BE2C (cell line): ENCODE data around the genes CGREF1, TCF23, SLC5A6 and MPV17.

- RRBS = under 1% methylated on average over 11 of the region's 63 CpGs
Measured at GRCh38 chr2:27050186-27051035, 1.1 kb upstream of the AGBL5 start.

GRCh38 chr2:27071969-27072813 is 737 bp upstream of the OST4 start:
- RRBS = 3% methylated on average over 14 of the region's 37 CpGs

DNA sequence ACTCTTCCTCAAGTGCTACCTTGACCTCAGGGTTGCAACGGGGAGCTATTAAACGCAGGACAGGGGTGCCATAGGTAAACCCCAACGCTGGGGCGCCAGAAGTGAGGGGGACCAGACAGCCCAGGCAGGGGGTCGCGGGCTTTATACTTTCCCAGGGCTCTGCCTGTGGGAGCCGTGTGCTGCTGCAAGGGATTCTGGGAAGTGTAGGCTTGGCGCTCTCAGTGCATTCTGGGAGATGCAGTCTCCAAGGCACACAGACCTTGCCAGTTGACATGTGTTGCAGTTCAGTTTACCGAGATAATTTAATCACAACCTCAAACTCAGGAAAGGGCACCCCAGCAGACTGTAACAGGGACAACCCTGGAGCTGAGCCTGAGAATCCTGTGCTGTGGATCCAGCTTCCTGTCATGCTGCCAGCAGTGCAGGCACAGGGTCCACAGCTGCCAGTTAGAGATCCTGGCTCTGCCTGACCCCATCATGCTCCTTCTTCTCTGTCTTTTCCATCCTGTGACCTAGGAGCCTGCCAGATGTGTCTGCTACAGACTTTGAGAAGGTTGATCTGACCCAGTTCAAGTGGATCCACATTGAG is 9.7 kb downstream of the KHK start:
- RRBS = no CpG with 5 or more reads among the region's 9 CpGs

- RRBS = 1% methylated on average over 21 of the region's 85 CpGs
Measured at GRCh38 chr2:27118561-27119507, at the start of gene CGREF1. Gene CGREF1 (minus strand): TSS chr2:27119128.

- RRBS = no CpG with 5 or more reads among the region's 20 CpGs
Measured at GRCh38 chr2:27148574-27149393, at the start of gene TCF23. Gene TCF23 (plus strand): TSS chr2:27149004.

DNA sequence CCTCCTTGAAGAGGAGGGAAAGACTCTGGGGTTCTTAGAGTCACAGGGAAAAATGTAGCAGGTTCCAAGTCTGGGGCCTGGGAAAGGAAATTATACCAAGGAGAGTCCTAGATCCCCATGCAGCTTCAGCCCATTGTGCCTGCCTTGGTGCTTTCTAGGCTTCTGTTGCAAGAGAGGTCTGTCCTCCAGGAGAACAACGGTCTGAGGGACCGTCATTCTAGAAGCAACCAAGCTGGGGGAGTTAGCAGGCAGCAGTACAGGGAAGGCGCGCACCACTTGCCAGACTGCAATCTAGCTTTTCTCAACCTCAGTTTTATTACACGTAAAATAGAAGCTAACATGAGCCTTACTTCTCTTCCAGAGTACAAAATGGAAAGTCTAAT is 1.8 kb downstream of the TCF23 start:
- RRBS = no CpG with 5 or more reads among the region's 5 CpGs

DNA sequence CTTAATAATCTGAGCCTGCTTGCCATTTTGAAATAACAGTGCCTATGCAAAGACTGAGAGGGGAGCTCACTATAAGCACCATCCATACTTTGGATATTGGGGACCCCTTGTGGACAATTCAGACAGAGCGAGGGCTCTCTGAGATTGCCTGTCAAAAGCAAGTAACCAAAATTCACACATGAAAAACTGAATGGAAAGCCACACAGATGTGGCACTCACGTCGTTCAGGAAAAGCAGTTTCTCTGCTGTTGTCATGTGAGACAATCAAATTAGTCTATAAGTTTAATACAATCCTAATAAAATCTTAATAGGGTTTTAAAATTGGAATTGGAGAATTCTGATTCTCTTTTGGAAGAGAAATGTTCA is 20.2 kb upstream of the ATRAID start:
- RRBS = no CpG with 5 or more reads among the region's 3 CpGs

GRCh38 chr2:27212164-27212663 is at the start of gene SLC5A6:
Gene SLC5A6 (minus strand): TSS chr2:27212268.
- RRBS = 2% methylated on average over 16 of the region's 50 CpGs

DNA sequence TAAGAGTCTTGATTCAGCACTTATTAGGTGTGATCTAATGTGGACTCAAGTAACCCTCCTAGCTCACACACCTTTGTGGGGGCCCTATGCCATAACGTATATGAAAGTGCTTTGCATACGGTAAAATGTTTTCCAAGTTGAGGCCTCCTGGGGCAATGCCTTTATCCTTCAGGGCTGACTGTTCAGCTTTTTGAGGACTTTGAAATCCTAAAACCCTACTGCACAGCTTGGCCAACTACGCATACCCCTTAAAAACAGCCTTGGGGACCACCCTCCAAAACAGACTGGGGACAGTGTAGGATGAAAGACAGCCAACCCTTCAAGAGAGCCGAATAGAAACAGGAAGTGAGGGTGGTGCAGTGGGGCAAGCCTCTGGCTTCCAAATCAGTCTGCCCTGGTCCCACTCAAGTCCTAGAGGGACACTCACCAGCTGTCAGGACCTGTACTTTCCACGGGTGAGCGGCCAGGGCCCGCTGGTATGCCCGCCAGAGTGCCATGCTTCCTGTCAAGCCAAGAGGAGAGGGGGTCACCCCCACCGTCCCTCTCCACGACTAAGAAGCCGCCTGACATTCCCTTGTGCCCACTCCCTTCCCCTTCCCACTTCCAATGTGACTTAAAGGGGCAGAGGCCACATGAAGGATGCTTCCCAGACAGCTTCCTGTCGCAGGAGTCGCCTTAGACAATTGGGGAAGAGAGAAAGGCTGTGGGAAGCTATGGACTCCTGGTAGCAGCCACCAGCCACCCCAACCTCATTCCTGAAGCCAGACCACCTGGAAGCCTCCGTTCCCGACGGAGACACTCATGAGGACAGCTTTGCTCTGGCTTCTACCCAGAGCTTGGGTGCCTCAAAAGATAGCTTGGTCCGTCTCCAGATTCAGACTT is 635 bp downstream of the MPV17 start:
- RRBS = no CpG with 5 or more reads among the region's 17 CpGs

DNA sequence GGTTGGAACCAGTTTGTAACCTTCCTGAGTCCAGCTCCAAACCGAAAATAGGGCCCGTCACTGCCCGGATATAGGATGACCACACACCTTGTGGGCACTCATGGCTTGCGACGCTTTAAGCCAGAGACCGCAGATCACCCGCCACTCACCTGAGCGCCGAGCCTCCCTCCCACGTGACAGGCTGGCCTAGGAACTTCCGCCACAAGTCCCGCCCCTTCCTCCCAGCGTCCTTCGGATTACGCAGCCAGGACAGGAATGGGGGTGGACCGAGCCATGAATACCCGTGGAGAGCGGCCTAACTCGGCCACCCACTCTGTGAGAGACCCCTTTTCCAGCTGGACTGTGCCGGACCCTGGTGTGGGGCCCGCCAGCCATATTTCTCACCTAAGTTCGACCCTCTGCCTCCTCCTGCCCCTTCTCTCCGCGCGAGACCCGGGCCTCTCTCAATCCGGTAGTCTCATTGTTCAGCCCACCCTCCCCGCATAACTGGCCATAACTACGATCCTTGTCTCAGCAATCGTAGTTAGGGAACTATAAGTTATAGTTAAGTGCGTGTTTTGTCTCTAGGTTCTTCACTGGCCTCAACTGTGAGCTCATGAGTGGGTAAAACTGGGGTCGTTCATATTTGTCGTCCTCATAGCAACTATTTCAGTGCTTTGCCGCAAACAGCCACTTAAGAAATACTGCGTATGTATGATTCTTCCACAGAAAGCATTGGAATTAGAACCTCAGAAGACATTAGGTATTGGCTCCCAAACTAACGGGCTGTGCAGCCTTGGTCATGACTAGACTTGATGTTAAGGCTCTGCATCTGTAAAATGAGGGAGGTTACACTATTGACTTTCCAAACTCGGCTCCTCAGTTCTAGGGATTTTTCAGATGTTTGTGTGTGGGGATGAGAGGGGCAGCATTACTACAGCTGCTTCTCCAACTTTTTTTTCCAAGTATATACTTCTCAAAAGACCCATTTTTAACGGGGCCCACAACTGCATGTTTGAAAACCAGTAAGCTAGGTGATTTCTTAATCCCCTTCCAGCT is at the start of gene MPV17:
Gene MPV17 (minus strand): TSS at position 195 of the 1,038 bp plus-strand sequence.
- RRBS = under 1% methylated on average over 6 of the region's 38 CpGs

DNA sequence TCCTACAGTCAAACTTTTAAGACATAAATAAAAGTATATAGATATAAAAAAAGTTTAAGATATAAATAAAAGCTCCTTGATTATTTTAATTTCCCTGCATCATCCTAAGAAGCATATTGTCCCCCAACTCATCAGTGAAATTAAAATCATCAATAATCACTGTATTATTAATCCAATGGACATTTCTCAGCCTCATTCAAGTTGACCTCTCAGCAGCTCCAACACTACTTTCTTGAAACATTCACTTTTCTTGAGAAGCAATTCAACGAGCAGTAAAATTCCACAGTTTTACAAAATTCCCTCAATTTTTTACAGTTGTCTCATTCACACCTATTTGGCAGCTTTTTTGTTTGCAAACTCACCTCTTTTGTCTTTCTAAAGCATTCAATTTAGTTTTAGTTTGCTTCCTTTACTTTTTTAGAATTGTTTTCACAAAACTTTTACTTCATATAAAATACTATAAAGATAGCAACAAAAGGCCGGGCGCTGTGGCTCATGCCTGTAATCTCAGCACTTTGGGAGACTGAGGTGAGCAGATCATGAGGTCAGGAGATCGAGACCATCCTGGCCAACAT is 3.8 kb downstream of the GTF3C2 start:
- RRBS = no CpG with 5 or more reads among the region's 4 CpGs

GRCh38 chr2:27379596-27380056 is 908 bp downstream of the ZNF513 start:
- RRBS = no CpG with 5 or more reads among the region's 2 CpGs

DNA sequence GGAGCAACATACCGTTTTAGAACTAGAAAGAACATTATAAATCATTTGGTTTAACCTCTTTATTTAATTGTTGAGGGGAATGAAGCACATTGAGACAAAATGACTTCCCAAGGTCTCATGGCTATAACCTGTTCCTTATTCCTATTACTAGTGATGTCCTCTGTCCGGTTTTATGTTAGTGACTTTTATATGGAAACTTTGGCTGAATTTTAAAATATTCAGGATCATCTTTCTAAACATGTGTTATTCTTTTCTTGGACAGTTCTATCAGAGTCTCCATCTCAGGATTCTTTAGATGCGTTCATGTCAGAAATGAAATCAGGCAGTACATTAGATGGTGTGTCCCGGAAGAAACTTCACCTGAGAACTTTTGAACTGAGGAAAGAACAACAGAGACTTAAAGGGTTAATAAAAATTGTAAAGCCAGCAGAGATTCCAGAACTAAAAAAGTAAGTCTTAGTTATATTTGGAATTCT is 13.8 kb downstream of the SLC4A1AP start:
- RRBS = no CpG with 5 or more reads among the region's 4 CpGs

DNA sequence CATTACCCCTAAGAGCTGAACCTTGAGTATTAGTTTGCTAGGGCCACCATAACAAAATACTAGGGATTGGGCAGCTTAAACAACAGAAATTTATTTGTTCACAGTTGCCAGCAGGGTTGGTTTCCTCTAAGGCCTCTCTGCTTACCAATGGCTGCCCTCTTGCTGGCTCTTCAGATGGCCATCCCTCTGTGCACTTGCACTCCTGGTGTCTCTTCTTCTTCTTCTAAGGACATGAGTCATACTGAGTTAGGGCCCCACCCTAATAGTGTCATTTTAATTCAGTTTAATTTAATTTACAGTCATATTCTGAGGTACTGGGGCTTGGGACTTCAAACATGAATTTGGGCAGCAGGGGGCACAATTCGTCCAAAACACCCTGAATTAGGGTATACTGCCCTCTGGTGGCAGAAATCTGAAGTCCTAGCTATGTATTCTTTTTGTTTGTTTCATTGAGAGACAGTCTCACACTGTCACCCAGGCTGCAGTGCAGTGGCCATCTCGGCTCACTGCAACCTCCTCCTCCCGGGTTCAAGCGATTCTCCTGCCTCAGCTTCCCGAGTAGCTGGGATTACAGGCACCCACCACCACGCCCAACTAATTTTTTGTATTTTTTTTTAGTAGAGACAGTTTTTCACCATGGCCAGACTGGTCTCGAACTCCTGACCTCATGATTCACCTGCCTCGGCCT is 19.8 kb downstream of the SLC4A1AP start:
- RRBS = no CpG with 5 or more reads among the region's 8 CpGs

GRCh38 chr2:27721467-27721692 is 50.1 kb upstream of the MRPL33 start:
- RRBS = no CpG with 5 or more reads among the region's 7 CpGs

- RRBS = no CpG with 5 or more reads among the region's 4 CpGs
Measured at GRCh38 chr2:27730216-27730755, 41.2 kb upstream of the MRPL33 start.

DNA sequence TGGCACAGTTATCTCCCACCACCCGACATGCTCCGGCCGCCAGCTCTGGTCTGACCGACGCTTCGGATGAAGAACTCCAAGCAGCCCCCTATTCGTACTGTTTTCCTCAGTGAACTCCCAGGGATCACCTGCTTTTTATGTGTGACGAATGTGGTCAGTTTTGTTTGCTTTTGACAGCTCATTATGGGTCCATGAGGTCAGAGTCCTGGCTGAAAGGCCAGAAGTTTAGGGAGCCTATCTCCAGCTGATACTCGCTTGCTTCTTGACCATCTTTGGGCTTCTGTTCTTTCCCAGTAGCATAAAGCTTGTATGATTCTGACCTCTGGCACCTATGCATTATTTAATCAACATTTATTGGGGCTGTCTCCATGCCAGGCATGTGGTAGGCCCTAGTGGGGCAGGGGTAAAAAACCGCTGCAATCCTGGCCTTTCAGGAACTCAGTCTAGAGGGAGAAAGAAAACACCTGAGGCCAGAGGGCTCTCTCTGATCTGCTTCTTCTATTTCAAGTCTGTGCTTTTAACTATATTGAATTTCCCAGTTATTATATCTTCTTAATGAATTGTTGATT is 33.0 kb upstream of the MRPL33 start:
- RRBS = no CpG with 5 or more reads among the region's 10 CpGs

DNA sequence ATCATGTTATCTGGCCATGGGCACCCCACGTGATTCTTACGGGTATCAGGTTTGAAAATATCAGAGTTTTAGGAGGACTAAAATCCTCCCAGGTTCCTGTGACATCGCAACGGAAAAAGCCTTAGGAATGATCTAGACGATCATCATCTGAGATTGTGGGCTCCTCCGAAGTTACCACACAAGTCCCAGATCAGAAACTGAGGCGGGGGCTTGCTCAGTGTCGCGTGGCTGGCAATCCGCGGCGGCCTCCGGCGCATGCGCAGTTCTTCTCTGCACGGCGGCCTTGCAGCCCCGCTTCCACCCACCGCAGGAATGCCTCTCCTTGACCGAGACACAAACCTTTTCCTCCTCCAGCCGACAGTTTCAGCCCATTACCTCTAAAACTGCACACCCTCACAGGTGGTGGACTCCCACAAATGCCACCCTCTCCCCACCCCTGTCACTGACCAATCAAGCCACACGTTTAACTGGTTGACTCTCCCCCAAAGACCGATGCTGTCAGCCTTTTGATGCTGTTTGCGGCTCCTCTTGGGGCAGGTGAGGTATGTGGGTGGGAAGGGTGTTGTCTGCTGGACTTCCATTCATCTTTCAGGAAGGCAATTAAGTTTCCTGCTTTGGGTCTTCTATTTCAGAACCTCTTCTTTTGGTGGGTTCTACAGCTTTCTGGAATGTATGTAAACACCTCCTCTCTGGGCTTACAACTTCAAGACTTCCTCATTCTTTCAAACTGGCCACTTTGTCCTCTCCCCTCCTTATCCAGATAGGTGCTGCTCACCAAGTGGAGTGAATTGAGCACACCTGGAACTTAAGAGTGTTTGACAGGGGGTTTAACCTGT is 5.5 kb upstream of the MRPL33 start:
- RRBS = no CpG with 5 or more reads among the region's 24 CpGs

GRCh38 chr2:27887844-27888180 is 2.4 kb downstream of the RBKS start:
- RRBS = no CpG with 5 or more reads among the region's 1 CpG

GRCh38 chr2:28175307-28176006 is 217.2 kb upstream of the FOSL2 start:
- RRBS = no CpG with 5 or more reads among the region's 5 CpGs